HL-60 (cell line): ENCODE results near the genes ADAMTS8, SNX19, NTM and SPATA19.

DNA sequence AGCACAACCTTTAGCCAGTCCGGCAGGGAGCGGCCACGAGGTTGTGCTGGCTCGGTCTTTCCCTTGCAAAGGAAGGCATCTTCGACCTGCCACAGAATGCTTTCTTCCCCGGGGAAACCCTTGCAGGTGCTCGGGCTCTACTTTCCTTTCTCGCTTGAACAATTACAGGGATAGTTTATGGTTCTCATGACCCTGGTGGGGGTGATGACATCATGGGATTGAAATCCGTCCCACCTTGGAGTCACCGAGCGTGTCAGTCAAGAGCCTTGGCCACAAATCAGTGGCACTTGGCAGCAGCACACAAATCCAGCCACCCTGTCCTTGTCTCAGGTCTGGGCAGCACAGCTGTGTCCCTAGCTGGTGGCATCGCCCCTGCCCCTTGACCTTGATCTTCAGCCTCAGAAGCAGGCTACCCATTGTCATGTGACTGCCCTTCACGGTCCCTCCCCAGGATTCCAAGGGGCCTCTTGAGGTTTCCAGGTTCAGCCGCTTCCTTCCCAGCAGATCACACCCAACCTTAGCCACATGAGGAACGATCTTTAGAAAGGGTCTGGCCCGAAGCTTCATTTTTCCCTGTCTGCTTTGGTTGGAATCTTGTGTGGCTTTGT lies 20.4 kb downstream of the ST14 start:
- RRBS, result 95% methylated on average over 6 of the region's 16 CpGs

- RRBS, result no CpG with 5 or more reads among the region's 4 CpGs
These were observed 70.8 kb downstream of the ST14 start for GRCh38 chr11:130230060-130231094.

DNA sequence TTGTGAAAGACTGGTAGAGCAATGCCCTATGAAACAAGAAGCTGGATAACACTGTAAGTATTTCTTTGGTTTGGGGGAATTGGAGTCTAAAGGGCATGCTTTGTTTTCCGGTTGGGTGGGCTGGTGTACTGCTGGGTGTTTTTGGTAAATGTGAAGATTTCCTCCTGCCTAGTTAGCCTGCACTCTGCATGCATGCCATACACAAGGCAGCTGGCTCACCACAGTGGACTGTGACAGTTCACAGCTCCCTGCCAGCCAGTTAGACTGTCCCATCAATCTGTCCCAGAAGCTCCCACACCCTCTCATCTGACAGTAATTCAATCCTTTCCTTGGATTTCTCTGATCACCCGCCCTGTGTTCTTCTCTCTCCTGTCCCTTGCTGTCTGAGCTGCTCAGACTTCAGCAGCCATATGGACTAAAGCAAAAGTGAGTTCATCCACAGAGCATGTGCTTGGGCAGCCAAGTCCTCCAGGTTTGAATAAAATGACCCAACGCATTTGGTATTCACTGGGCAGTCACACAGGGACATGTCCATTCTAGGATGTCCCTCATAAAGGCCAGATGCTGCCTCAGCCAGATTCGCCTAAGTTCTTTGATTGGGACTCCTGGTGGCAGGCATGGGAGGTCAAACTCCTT lies 54.4 kb upstream of the ZBTB44 start:
- RRBS, result no CpG with 5 or more reads among the region's 4 CpGs

DNA sequence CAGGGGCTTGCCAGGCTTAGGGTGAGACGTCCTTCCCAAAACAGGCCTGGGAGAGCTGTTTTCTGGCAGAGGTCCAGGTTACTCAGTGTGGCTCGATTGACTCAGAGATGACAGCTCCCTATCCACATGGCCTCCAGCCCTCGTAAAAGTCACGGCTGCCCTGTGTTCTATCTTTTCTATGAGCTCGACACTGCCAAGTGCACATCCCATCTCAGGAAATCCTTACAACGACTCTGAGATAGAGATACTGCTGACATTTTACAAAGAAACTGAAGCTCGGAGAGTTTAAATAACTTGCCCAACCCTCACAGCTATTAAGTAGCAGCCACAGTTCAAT lies 20.4 kb downstream of the ADAMTS8 start:
- RRBS, result no CpG with 5 or more reads among the region's 7 CpGs

DNA sequence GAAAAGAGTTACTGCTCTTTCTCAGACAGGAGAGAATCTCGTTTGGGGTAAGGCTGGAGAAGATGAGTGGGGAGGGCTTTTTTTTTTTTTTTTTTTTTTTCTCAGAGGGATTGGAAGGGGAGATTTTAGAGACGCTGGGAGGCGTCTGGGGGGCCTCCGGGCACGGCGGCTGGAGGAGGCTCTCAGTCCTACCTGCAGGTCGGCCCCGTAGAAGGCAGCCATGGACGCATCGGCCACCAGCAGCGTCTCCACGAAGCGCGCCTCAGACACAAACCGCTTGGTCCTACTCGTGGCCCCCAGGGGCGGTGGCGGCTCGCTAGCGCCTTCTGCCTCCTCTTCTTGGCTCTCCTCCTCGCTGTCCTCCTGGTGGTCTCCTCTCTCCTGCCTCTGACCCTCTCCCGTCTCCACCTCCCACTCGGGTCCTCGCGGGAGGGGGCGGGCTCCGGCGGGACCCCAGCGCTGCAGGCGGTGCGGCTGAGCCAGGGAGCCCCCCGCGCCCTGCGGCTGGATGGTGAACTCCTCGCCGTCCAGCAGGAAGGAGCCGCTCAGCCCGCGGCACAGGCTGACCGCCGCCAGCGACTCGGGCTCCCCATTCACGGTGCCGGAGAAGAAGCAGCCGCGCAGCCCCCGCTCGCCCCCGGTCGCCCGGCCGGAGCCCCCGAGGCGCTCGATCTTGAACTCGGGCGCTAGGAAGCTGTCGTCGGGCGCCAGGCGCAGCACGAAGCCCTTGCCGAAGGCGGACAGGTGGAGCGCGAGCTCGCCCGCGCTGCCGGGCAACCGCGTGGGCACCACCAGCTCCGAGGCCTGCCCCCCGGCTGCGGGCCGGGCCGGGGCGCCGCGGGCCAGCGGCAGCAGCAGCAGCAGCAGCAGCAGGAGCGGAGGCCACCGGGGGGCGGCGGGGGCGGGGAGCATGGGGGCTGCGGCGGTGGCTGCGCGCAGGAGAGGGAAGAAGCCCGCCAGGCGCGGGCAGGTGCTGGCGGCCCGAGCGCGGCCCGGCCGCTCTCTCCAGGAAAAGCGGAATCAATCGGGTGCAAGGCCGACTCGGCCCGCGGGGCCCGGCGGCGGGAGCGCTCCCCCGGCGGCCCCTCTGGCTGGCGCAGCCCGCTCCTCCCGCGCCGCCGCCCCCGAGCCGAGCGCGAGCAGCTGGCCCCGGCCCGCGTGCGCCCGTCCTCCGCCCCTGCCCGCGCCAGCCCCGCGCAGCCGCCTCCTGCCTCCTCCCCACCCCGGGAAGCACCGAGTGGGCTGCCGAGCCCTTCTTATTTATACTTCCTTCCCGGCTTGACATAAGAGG lies at the start of gene ADAMTS8:
Gene ADAMTS8, minus strand, starts transcription at position 1,235 of the 1,291 bp plus-strand sequence.
- RRBS, result 6% methylated on average over 60 of the region's 137 CpGs

GRCh38 chr11:130645400-130646029 lies 197.1 kb downstream of the ADAMTS15 start:
- RRBS, result no CpG with 5 or more reads among the region's 11 CpGs

- RRBS, result no CpG with 5 or more reads among the region's 4 CpGs
These were observed 23.3 kb downstream of the SNX19 start for GRCh38 chr11:130892932-130893364.

GRCh38 chr11:130915688-130916771 lies at the start of gene SNX19:
Gene SNX19, minus strand, starts transcription at chr11:130916479.
- RRBS, result 3% methylated on average over 26 of the region's 87 CpGs

GRCh38 chr11:131290558-131290794 lies 79.9 kb upstream of the NTM start:
- RRBS, result no CpG with 5 or more reads among the region's 3 CpGs

DNA sequence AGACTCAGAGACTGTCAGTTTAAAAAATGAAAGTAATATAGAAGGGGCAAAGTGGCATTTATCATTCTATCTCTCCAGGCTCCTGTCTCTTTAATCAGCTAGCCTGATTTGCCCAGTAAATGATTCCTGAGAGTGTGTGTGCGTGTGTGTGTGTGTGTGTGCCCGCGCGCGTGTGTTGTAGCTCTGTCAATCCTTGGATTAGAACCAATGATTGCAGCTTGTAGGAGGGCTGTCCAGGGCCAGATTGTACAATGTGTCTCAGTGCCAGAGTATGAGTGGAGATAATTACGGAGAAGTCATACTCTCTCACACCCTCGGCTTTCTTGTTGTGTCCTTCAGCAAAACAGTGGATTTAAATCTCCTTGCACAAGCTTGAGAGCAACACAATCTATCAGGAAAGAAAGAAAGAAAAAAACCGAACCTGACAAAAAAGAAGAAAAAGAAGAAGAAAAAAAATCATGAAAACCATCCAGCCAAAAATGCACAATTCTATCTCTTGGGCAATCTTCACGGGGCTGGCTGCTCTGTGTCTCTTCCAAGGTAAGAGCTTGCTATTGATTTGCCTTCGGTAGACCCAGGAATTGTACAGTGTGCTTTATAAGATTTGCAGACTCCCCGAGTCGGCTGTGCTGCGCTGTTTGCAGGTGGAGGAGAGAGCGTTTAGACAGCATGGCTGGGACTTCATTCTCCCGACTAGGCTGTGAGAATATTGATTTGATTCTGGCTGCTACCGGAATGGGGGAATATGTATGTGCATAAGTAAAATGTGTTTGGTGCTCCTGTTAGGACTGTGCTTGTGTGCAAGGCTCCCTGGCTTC lies at the start of gene NTM:
Gene NTM, plus strand, starts transcription at position 267 of the 818 bp plus-strand sequence.
- RRBS, result no CpG with 5 or more reads among the region's 16 CpGs

GRCh38 chr11:131465666-131466242 lies 95.3 kb downstream of the NTM start:
- RRBS, result no CpG with 5 or more reads among the region's 9 CpGs

DNA sequence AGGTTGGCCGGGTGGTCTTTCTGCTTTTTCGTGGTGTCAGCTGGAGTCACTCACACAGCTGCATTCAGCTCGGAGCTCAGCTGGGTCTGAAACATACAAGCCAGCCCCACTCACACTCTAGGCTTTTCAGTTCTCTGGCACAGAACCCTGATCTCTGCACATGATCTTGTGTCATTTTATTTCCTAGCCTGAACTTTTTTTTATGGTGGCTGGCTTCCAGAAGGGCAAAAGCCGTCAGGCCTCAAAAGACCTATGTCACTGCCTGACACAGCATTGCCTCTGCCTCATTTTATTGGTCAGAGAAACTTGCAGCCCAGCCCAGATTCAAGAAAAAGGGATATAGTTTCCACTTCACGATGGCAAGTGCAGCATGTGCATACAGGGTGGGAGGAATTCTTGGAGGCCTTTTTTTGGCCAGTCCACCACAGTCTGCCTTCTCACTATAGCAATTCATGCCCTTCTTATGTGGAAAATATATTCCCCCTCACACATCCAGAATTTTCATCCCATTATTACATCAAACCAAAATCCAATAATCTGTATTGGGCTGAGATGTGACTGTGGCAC lies 117.9 kb downstream of the NTM start:
- RRBS, result no CpG with 5 or more reads among the region's 5 CpGs

DNA sequence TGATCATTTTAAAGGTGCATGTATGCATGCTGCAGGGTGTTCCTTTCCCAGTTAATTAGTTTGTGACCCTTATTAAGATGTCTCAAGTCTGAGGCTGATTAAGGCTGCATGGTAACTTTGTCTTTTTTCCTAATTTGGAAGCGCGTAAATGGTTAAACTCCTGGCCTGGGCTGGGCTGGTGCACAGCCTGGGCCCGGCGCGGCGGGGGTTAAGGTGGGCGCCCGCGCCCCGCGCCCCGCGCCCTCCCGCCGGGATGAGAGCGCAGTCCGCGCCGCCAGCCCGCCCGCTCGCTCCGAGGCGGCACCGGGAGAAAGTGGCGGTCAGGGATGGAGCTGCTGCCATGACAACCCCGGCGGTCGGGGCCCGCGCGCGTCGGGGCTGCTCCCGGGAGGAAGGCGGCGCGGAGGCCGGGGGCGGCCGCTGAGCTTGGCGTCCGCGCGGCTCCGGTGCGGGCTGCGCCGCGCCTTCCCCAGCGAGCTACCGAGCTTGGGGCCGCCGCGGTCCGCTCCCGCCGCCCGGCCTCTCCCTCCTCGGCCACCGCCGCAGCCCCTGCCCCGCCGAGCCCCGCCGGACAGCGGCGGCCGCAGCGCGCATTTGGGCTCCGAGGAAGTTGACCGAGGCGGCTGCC lies 539.9 kb downstream of the NTM start:
- RRBS, result 24% methylated on average over 61 of the region's 74 CpGs

- RRBS, result no CpG with 5 or more reads among the region's 6 CpGs
These were observed 478.9 kb downstream of the OPCML start for GRCh38 chr11:133053338-133053824.

DNA sequence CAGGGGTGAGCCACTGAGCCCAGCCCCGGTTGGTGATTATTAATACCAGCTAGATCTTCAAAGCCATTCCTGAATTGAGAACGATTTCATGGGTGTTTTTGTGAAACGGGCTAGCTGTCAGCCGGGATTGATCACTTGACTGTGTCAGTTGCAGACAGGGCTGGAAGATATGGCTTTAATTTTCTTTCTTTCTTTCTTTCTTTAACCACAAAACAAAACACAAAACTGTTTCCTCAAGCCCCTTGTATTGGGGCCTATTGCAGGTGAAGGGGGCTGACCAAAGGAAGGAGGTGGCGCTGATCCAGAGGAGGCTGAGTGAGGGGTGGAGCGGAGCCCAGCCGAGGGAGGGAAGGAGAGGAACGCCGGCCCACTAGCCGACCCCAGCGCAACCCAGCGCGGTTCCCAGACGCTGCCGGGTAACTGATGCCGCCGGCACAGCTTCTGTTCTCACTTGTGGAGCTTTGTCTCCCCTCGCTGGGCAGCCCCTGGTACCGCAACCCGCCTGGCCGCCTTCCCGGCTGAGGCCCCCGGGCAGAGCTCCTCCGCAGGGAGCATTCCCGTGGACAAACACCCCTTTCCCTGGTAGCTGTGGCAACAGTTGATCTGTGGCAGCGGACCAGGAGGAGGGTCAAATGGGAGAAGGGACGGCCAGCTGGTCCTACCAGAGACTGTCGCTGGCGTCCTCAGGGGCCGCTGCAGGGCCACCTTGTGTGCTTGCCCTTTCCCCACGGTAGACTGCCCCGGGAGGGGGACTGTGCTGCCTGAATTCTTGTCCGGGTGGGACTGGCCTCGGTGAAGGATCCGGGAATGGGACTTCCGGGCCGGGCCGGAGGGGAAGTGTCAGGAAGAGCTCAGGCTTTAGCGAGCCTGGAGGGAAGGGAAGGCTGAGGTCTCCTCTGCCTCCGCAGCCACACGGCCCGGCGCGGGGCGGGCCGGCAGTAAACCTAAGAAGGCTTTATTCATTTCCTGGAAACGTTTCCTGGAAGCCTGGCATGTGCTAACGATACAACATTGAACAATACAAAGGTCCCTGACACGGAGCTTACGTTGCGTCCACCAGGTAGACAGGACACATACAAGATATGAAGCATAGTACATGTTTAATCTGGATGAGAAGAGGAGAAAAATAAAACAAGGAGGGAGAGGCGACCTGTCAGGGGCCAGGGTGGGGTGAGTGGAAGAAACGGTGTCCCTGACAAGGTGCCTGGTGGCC lies 468.1 kb downstream of the OPCML start:
- RRBS, result 17% methylated on average over 21 of the region's 53 CpGs

DNA sequence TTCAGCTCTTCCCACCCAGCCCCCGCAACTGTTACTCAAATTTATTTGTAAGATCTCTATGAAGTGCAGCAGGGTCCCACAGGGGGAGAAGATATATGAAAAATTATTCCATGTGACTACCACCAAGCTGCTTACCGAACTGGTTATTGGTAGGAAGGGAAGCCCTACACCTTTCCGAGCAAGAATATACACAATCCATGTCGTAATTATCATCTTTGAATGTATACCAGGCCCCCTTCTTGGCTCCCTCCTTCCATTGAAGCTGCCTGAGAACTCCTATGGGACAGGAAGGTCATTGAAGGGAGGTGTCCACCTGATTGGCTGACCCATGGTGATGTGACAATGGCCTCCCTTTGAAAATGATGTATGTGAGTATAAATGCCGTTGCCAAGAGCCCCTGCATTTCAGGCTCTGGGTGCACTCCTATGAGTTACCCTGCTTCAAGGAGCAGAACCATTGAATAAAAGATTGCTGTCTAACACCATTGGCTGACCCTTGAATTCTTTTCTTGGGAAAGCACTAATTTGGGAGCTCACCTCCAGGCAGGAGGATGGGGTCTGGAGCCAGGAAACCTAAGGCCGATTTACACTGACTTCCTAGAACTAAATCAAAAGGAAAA lies at the start of gene SPATA19:
Gene SPATA19, minus strand, starts transcription at position 280 of the 619 bp plus-strand sequence.
- RRBS, result no CpG with 5 or more reads among the region's 6 CpGs

DNA sequence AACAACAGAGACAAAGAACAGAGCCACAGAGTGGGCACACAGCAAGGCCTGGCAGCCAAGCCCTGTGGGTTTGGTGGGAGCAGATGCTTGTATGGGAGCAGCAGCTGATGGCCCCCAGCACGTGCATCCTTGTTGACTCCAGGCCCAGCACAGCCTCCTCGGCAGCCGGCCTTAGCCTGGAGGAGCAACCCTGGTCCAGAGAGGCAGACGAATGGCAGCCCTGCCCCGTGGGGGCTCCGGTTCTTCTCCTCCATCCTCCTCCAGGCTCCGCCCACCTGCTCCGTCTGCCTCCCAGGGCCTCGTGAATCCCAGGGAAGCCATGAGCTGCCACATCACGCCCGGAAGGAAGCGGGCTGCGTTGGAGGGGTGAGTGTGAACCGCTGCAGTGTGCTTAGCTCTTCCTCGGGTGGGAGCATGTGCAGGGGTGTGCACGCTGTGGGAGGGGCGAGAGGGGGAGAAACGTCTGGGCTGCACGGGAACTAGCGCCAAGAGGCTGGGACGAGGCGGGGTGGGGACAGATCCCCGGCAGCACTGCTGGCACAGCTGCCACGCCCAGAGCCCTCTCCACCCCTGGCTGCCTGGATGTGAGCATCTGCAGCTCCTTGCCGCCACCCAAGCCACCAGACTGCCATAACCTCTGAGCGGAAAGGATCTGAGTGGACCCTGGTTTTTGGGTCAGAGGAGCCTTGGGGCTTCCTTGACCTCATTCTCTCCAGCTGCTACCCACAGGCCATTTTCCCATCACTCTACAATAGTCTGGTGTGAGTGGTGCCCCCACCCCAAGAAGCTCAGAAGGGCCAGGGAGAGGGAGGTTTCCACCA lies 36.2 kb upstream of the JAM3 start:
- RRBS, result 21% methylated on average over 6 of the region's 26 CpGs

DNA sequence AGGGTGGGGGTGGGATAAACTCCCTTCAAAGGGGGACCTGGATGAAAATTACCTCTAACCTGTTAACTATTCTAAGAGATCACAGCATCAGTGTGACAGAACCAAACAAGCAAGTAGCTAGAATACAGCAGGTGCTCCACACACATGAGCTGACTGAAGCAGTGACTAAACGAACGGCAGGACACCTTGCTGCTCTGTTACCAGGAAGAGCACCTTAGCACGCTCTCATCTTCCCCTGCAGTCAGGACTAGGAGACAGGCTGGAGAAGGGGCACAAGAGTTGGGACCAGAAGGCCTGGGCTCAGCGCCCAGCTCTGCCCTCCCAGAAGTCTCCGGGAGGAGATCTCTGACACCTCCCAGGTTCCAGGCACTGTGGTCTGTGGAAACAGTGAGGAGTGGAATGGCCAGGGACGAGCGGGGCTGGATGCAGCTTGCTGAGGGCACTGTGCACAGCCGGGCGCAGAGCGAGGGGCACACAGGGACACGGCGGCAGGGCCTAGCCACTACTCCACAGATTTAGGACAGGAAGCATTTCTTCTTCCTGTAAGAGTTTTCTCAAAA lies 67.8 kb downstream of the NCAPD3 start:
- RRBS, result 100% methylated on average over 1 of the region's 12 CpGs

GRCh38 chr11:134255021-134255335 lies 1.6 kb downstream of the ACAD8 start:
- RRBS, result no CpG with 5 or more reads among the region's 4 CpGs

DNA sequence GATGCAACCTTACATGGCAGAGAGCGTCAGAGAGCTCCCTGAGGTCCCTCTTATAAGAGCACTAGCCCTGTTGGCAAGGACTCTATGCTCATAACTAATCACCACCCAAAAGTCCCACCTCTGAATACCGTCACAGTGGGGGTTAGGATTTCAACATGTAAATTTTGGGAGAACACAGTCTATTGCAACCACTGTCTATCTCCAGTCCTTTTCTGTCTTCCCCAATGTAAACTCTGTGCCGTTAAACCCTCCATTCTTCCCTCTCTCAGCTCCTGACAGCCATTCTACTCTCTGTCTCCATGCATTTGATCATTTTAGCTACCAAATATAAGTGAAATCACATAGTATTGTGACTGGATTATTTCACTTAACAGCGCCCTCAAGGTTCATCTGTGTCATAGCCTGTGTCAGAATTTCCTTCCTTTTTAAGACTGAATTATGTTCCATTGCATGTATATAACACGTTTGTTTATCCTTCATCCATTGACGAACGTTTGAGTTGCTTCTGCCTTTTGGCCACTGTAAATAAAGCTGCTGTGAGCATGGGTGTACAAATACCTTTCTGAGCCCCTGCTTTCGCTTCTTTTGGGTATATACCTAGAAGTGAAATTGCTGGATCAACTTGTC lies 17.2 kb downstream of the GLB1L2 start:
- RRBS, result no CpG with 5 or more reads among the region's 8 CpGs